Neural cell (in vitro differentiated cells): ENCODE data around the genes DEPDC1 and LRRC7.

DNA sequence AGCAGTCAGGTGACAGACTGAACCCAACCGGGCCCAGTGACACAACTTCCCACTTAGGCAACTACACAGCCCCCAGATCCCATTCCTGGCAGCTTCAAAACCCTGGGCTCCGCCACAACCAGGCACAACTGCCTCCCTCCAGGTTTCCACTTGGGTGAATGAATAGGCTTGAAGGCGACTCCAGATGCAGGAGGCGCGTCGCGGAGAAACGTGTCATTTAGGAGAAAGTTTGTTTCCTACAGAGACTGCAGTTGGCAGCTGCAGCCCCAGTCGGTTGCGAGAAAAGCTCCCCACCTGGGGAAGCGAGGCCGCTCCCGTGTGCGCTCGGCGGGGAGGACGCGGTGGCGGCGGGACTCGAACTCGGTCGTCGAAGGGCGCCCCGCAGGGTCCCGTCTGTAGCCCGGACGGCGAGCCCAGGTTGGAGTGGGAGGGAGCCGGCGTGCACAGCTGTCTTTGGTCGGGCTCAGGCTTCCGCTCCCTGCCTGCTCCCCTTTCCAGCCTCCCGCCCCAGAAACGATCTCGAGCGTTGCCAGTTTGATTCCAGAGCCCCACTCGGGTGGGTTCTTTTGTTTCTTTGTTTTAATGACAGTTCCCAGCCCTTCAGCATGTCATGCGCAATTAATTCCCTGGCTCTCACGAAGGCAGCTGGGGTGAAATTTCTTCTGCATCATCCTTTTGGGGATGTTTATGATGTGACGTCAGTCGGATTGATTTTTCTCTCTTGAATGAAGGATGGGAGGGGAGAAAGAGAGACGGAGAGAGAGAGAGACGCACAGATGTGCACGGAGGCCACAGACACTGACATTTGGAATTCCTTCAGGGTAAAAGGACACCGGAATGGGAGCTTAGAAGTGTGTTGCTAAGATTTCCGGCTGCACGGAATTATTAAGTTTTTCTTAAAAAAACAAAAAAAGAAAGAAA, 841 bp upstream of the SGIP1 start:
- RAMPAGE, long total RNA = start-site peak on the plus strand centred at position 782 of the sequence, 94 bp wide, 978 and 746 reads in 2 replicates

DNA sequence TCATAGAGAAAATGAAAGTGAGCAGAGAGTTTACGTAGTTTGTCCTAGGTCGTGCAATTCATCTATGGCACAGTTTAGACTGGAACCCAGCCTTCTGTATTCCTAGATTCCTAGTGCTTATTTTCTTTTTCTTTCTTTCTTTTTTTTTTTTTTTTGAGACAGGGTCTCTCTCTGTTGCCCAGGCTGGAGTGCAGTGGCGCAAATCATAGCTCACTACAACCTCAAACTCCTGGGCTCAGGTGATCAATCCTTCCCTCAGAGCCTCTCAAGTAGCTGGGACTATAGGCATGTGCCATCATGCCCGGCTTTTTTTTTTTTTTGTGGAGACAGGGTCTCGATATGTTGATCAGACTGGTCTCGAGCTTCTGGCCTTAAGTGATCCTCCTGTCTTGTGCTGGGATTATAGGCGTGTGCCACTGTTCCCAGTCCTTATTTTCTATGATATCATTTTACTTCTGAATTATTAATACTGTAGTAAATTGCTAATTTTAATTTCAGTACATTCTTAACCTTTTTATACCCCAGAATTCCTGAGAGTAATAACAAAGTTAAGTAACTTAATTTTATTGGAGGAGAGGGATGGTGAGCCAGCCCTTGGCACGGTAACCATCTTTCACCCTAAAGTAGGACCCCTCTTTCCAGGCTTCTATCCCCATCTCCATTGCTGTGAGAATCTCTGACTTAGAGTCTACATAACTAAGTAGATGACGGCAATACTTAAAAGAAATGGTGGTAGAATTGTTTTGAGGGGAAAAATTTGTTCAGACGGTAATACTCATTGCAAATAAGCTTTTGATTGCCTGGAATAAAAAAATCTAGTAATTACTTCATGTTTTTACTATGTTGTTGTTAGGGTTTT, 9.7 kb downstream of the MIER1 start:
- RAMPAGE, long total RNA = no peak

- RAMPAGE, long total RNA = no peak
Observed at GRCh38 chr1:67137566-67137846, 2.7 kb upstream of the C1orf141 start.

DNA sequence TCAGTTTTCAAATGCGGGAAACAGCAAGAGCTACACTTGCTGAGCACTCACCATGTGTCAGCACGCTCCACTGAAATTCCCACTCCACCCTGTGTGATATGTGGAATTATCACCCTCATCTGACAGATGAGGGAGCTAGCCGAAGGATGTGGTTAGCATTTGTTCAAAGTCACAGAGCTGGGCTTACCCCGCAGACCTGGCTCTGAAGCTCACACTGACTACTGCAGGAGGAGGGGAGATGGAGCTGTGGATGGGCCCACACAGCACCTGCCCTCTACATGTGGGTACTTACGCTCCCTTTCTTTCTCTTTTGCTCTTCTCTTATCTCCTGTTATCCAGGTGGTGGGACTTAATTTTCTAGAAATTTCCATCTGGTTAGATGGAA, 29.2 kb downstream of the IL12RB2 start:
- RAMPAGE, long total RNA = no peak

GRCh38 chr1:67339620-67340179, 32.0 kb downstream of the IL12RB2 start:
- RAMPAGE, long total RNA = no peak

GRCh38 chr1:67478912-67479520, 48.8 kb upstream of the SERBP1 start:
- RAMPAGE, long total RNA = no peak

- RAMPAGE, long total RNA = no peak
Observed at GRCh38 chr1:67514074-67514486, 83.9 kb upstream of the SERBP1 start.

- RAMPAGE, long total RNA = no peak
Observed at GRCh38 chr1:67590132-67590712, 94.8 kb upstream of the GADD45A start.

DNA sequence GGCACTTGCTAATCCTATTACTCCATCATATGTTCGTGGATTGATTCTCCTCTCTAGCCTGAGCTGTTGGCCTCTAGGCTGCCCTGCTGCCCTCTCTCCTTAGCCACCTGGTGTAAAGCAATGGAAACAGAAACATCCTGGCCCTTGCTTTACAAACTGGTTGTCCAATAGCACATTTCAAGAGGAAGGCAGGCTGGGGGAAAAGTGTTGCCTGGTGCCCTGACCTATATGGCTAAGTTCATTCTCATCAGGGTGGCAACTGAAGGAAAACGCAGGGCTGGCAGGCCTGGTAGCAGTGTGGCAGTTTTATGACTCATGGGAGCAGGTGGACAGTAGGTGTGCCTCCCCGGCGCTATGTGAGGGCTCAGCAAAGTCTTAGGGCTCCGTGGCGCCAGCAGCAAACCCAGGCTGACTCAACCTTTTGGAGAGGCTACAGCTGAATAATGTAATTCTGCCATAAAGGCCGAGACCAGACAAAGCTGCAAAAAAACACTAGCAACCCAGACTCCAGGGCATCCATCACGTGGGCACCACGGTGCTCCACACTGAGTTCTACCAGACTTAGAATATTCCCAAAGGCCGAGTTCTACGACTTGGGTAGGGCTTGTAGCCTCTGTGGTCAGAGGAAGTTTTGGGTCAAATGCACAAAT, 23.6 kb downstream of the GADD45A start:
- RAMPAGE, long total RNA = no peak

- RAMPAGE, long total RNA = no peak
Observed at GRCh38 chr1:67719140-67720367, 34.6 kb downstream of the GADD45A start.

DNA sequence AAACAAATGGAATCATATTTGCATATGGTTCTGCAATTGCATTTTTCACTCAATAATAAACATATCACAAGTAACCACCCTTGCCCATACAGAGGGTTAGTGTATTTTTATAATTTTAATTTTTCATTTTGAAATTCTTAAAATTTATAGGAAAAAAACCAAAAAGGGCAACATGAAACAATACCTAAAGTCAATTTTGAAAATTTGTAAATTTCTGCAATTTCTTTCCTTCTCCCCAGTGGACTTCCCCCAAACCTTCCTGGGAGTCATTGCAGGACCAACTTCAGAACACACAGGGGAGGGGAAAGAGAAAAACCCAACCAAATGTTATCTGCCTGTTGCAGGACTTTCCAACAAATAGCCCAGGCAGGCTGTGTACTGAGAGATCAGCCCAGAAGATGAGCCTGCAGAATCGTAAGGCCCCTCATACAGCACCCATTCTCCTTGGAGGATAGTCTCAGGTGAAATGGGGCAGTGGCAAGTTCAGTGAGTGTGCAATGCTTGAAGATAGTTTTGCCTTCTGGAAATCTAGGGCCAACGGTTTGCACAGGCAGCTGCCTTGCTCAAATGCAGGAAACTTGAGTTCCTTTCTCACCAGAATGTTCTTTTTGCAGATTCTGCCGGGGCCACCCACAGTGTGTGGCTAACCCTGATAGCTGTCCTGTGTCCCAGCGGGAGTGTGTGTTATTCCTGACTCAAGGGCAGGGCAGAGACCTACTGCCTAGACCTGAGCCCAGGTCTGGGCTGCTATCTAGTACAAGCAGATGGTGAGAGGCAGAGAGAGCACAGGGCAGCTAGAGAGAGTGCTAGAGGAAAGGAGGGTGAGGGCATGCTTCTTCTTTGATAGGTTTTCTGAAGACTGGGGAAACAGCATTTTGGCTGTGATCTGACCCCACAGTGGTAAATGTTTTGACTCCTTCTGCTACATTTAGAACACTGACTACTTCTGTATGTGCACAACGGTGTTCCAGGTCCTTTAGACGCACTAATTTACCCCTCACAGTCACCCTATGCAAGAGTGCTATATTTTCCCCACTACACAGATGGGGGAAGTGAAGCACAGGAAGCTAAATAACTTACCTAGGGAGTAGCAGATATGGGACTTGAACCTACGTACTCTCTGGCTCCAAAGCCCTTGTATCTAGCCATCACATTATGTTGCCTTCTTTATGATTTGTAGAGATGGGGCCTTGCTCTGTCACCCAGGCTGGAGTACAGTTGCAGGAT, 48.9 kb downstream of the GADD45A start:
- RAMPAGE, long total RNA = no peak

GRCh38 chr1:68120059-68120839, 69.8 kb upstream of the DIRAS3 start:
- RAMPAGE, long total RNA = no peak

DNA sequence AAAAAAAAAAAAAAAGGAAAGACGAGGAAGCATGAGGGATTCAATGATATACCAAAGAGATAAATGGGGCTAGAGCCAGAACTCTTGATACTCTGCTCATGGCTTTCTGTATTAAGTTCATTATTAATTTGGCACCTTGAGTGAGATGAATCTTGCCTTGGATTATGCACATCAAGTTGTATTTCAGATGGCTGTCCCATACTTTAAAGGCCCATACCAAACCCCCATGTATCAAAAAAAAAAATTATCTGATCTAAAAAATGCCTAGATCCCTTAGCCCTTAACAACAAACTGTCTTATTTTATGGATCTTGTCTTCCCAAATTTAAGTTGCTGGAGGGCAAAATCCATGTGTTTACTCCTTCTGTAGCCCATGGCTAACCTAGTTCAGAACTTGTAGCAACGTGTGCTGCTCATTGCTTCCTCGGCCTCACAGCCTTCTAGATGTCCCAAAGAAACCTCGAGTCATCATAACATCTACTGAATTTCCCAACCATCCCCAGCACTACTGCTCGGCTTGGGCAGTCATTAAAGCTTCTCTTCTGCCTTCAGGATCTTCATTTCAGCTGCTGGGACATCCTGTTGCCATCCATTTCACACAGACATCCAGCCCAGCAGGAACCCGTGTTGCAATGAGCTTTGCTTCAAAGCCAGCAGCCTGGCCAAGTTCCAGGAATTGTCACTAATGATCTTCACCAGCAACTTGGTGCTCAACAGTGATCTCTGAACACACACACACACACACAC, 18.7 kb downstream of the WLS start:
- RAMPAGE, long total RNA = no peak

DNA sequence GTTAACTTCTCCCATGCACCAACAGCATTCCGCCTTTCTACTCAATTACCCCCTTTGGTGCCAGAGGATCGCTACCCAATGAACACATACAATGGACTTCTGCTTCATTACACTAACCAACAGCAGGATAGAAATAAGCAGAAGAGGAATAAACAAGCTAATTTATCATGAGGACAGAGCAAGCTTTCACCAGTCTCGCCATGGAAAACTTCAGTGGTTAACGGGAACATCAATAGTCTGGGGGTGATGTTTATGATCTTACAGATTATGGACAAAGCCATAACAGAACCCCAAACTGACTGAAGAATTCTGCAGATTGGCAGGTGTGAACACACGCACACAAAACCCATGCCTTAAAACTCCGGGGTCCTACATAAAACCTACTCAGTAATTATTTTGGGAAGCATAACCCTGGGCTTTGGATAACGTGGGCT, 15.0 kb downstream of the WLS start:
- RAMPAGE, long total RNA = no peak

DNA sequence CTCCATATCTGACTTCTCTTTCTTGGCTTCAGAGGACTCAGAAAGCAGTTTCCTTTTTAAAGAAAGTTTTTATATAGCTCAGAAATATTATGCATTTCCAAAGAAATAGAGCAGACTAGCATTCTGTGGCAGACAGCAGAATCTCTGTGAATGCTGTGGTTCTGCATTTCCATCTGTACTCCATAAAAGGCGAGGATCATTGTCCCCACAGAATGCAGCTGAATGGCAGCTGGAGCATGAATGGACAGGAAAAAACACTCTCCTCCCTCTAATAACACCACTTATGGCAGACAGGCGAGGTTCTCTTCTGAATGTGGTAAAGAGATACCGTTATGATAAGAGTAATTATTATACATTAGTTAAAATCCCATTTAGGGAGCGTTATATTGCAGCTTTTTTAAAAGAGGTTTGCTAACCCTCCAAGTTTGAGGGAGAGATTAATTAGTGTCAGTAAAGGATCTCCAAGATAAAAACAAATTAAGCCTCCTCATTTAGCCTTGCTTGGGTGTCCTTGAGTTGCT, 81.4 kb upstream of the WLS start:
- RAMPAGE, long total RNA = no peak

- RAMPAGE, long total RNA = no peak
Observed at GRCh38 chr1:68496212-68497628, at the start of gene DEPDC1. Gene DEPDC1 (minus strand): TSS chr1:68497082.

- RAMPAGE, long total RNA = no peak
Observed at GRCh38 chr1:69567692-69568391, at the start of gene LRRC7. Gene LRRC7 (plus strand): TSS chr1:69567922.

- RAMPAGE, long total RNA = no peak
Observed at GRCh38 chr1:70204436-70205120, 801 bp downstream of the LRRC40 start.

GRCh38 chr1:70249663-70250280, 28.6 kb downstream of the SRSF11 start:
- RAMPAGE, long total RNA = no peak

DNA sequence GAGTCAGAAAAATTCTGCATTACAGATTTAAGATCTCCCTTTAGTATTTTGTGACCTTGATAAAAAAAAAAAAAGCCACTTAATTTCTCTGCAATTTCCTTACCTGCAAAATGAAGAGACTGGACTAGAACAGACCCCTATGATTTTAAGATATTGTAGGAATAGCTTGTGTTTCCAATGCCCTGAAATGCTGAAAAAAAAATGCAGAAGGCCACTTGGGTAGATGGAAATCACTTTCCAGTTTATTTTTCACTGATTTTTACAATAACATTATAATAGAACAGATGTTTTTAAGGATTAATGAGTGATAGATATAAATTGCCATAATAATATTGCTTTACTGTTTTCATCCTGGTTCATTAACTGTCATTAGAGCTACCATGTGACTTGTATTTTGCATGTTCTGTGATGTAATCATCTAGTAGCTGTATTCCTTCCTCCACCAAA, 143.5 kb upstream of the ZRANB2 start:
- RAMPAGE, long total RNA = no peak